Metastatic Breast Carcinoma in the Brain (tissue), 10 donors: ENCODE data around the genes KLF1, FARSA, LYL1 and CACNA1A.

DNA sequence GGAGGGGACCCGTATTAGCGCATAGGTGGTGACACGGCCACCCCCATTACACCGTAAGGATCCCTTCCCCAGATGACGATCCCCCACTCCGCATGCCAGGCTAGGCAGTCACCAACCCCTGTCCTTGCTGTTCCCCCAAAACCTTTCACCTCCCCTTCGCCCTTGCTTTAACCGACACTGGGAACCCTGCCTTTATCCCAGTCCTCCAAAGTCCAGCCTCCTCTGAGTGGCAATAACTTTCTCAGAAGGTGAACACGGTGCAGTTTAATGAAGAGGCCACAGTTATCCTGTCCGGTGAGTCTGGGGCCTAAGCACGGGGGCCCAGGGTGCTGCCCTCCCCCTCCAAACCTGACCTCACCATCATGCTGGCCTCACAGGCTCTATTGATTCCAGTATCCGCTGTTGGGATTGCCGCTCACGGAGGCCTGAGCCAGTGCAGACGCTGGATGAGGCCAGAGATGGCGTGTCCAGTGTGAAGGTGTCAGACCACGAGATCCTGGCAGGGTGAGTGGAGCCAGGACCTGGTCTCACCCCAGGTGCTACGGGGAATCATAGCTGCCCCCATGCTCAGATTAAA, 1.2 kb upstream of the WDR83OS start:
- PRO-cap, 10 experiments = no peak in any of the 10 experiments

DNA sequence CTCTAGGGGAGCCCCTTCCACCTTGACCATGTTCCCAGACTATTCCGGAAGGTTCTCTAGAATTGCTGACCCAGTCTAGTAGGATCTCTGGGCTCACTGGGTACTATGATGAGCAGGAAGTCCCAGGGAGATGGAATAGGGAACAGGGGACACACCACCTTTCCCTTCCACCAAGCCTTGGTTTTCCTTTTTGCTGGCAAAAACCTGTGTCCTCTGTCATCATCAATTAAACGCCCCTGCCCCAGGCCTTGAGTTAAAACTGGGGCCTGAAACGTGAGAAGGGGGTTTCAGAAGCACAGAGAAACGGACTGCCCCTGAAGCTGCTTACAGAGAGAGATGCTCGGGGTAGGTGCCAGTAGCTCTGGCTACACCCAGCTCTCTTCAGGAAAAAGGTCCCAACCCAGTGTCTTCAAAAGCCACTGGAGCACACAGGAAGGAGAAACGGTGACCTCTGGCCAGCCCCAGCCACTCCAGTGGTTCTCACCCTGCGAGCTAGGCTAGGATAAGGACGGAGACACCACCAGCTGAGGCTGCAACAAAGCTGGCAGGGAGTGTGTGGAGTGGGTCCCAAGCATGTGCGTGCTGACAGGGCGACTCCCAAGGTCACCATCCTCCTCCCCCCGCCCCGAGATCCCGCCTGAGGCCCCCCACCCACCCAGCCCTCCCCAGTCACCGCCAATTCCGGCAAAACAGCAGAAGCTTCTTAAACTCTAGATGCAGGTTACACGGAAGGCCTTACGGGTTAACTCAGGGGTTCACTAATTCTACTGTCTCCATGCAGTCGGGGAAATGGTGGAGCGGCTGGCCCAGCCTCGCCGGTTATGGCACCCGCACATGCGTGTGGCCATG, 3.8 kb upstream of the FBXW9 start:
- PRO-cap, 10 experiments = no peak in any of the 10 experiments

GRCh38 chr19:12730012-12730406, 4.5 kb downstream of the TRIR start:
- PRO-cap, 10 experiments = no peak in any of the 10 experiments

DNA sequence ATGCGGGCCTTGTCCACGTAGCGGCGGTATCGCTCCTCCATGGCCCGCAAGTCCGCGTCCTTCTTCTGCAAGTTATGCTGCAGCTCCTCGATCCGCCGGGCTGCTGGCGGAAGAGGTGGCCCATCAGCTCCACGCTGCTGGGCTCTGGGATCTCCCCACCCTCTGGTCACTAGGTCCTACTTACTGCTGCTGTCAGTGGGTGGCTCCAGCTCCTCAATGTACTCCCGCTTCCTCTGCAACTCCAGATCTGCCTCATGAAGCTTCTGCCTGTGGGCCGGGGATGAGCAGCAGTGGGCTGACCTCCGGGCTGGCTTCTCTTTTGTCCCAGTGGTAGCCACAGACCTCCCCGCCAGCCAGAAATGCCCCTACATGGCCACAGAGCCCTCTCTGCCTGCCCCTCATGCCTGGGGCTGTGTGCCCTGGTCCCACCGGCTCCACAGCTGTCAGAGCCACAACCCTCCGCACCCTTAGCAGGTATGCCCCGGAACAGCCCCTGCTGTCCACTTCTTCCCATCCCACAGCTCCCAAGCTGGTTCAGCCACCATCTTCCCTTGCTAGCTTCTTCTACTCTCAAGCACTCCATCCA, 10.4 kb downstream of the HOOK2 start:
- PRO-cap, 10 experiments = no peak in any of the 10 experiments

- PRO-cap, 10 experiments = peak in 9 of 10 experiments; most common plus-strand start chr19:12885360 (in 6); most common minus-strand start chr19:12885125 (in 5)
These were observed 1.9 kb downstream of the KLF1 start for GRCh38 chr19:12884749-12885805.

DNA sequence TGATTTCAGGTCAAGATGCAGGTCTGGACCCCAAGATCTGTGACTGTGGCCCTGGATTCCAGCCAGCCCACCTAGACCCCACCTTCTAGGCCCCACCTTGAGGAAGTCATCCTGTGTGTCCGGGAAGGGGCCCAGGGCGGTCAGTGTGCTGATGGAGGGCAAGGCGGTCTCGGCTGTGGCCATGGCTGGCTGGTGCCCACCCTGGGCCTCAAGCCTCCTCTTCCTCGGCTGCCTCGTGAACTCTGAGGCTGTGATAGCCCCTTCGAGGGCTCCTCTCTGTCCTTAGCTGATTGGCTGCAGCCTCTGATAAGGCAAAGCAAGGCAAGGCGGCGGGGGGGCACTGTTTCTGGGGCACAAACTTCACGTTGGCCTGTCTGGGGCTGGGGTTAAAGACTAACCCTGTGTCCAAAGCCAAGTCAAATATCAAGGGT, at the start of gene KLF1:
KLF1 (minus strand) TSS at position 244 of the 431 bp plus-strand sequence.
- PRO-cap, 10 experiments = no peak in any of the 10 experiments

- PRO-cap, 10 experiments = peak in 10 of 10 experiments; most common plus-strand start chr19:12933828 (in 7); most common minus-strand start chr19:12933709 (in 8)
These were observed at the start of gene FARSA for GRCh38 chr19:12932759-12933922. Gene FARSA (minus strand): TSS chr19:12933711.

DNA sequence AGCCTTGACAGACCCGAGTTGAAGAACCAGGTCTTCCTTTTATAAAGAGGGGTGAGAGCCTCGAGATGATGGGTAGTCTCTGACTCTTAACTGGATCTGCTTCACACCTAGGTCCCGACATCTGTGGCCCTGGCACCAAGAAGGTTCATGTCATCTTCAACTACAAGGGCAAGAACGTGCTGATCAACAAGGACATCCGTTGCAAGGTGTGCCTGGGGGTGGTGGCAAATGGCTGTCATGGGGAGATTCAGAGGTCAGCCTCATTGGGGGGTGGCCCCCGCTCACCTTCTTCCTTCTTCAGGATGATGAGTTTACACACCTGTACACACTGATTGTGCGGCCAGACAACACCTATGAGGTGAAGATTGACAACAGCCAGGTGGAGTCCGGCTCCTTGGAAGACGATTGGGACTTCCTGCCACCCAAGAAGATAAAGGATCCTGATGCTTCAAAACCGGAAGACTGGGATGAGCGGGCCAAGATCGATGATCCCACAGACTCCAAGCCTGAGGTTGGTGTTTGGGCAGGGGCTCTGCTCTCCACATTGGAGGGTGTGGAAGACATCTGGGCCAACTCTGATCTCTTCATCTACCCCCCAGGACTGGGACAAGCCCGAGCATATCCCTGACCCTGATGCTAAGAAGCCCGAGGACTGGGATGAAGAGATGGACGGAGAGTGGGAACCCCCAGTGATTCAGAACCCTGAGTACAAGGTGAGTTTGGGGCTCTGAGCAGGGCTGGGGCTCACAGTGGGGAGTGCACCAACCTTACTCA, 1.7 kb downstream of the CALR start:
- PRO-cap, 10 experiments = no peak in any of the 10 experiments

- PRO-cap, 10 experiments = no peak in any of the 10 experiments
These were observed 5.4 kb downstream of the GADD45GIP1 start for GRCh38 chr19:12951572-12952023.

GRCh38 chr19:13024266-13025496, 29.4 kb downstream of the NFIX start:
- PRO-cap, 10 experiments = peak in 1 of 10 experiments; most common plus-strand start chr19:13025124 (in 1); most common minus-strand start chr19:13025091 (in 1)

DNA sequence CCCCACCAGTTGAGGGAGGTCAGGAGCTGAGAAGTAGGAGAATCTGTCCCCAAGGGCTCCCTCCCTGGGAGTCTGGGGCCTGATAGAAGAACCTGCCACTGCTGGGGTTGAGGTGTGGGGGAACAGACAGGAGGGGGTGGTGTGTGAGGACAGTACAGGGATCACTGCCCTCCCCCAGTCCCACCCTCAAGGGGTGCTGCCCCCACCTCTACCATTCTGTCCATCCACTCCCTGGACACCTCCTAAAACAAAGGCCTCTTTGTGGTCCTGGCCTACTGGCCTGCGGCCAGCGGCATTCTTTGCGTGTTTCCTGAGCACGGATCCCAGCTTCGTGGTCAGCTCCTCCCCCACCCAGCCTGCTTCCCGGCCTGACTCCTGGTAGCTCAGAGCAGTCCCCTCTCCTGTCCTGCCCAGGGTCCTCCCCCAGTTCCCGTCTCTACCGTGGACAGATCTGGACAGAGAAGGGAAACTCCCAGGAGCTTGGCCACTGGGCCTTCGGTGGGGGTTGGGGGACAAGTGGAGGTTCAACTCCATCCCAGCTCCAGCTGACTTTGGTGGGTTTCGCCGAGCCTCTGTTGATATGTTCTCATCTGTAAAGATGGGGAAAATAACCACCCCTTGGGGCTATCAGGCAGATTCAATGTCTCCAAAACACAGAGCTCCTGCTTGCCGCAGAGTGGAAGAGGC, 48.8 kb downstream of the LYL1 start:
- PRO-cap, 10 experiments = no peak in any of the 10 experiments

DNA sequence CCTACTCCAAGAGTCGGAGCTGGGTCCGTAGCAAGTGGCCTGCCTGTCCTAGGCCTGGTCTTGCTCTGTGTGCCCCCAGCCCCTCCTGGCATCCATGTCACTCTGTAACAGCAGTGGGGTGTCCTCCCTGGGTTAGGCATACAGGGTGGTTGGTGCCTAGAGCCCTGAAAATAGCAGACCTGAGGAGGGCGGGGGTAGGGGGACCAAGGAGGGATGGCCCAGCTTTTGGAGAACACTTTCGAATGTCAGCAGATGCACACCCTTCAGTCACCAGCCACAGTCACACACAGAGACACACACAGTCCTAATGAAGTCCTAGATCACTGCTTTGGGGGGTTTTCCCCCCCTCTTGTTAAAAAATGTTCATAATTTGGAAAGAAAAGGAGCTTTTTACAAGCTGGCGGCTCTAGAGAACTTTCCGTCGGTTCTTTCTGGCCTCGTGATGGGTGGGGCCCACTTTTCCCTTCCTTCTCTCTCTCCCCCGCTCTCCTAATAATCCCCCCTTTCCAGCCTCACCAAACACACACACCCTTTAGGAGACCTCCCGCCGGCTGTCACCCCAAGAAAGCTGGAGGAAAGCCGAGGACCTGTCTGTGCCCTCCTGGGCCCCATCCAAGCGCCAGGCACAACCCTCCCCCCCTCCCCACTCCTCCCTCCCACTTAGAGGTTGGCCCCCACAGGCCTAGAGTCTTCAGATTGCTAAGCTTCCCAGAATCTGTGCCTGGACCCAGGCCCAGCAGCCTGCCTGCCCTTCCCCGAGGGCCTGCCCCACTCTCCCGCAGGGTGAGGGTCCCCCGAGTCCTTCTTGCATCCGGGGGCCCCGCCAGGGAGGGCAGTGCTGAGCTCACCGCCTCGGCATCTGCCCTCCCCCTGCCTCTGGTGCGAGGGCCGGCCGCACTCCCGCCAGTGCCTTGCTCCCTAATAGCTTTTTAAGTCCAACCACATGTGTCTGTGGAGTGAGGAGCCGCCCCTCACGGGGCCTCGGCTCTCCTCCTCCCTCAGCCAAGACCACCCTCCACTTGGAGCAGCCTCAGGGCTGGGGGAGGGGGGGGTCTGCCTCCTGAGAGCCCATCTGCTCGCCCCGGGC, 47.7 kb downstream of the LYL1 start:
- PRO-cap, 10 experiments = no peak in any of the 10 experiments

DNA sequence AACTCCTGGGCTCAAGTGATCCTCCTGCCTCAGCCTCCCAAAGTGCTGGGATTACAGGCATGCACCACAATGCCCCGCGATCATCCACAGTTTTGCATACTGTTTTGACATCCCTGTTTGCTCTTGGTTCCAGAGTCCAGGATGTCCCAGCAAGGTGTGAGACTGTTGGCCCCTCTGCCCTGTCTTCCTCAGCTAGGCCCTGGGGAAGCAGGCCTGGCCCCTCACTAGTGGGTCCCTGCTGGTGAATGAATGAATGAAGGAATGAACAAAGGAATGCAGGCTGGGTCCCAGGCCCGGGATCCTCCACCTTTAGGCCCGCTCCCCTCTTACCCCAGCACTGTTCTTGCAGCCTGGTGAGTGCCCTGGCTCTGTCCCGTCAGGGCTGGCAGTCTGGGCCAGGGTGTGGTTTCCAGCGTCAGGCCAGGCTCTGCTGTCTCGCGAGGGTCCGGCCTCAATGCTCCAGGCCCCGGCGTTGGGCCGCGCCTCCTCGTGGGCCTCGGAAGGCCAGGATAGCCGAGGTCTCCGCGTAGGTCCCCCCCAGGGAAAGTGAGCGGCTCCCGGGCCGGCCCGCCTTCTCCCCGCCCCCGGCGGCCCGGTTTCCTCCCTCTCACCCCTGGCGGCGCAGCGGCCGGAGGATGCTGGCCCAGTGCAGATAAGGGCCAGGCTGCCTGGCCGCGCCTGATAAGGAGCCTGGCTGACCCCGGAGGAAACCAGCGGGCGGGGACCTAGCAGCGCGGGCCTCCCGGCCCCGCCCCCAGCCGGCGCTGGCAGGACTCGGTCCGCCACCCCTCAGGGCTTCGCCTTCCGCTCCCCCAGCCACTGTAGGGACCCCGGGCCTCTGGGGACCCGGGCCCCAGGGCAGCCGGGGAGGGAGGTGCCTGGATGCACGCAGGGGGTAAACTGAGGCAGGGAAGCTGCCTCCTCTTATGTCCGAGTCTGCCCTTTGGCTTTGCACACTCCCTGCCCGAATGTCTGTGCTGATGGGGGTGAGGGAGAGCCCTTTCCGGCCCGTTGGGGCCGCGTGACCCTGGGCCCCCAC, at the start of gene LYL1:
LYL1 (minus strand) TSS at position 658 of the 1,039 bp plus-strand sequence.
- PRO-cap, 10 experiments = peak in 8 of 10 experiments; most common plus-strand start position 757 of the sequence (in 5); most common minus-strand start position 548 of the sequence (in 3)

DNA sequence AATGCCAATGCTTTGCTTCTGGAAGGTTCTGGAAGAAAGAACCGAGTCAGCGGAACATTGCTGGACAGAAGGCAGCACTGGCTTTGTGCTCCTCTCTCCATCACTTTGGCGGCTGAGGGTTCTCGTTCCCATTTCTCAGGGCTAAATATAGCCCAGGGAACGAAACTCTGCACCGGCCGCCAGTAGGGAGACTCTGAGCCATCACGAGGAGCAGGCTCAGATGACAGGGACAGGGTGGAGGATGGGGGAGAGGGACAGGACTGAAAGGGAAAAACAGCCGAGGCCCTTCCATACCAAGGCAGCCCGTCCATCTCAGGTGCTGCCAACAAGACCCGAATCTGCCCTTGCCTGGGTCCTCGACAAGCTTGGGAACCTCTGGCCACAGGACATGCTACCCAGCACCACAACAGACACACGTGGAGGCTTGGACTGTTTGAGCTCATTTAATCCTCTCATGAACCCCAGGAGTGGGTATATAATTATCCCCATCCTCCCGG, 166.3 kb downstream of the CACNA1A start:
- PRO-cap, 10 experiments = no peak in any of the 10 experiments

DNA sequence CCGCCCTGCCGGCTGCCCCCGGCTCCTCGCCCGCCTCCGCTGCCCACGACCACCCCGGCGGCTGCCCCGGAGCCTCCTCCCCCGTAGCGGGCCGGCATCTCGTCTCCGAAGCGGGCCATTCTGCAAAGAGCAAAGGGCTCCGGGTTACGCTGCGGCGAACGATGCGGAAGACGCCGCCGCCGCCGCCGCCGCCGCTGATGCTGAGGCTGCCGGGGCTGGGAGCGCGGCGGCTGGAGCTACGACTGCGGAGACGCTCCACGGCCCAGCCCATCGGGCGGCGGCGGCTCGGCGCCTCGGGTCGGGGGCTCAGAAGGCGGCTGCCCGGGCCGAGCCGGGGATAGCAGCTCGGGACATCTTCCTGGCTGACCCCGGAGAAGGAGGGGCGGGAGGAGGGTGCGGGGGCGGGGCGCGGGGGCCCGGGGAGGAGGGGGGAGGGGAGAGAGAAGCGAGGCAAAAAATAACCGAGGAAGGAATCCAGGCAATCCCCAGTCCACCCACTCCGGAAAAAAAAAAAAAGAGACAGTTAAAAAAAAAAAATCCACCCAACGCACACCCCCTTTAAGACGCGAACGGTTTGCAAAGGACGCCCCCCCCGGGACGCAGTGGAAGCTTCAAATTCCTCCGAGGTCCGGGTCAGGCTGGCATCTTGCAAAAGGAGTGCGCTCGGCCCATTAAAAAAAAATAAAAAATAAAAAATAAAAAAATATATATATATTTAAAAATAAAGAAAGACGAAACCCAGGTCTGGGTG, at the start of gene CACNA1A:
CACNA1A (minus strand) TSS at position 374 of the 751 bp plus-strand sequence.
- PRO-cap, 10 experiments = no peak in any of the 10 experiments

DNA sequence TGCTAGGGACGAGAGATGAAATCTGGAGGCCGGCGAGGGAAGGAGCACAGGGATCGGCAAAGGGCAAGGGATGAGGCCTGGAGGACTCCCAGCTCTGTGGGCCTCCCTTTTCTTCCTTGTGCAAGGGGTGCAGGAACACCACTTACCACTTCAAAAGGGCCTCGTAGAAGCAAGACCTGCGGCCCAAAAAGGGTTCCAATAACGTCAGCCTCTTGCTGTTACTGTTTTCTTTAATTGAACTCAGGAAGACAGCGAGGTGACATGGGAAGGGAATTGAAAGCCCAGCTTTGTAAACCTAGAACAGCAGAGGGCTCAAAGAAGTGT, 651 bp downstream of the C19orf53 start:
- PRO-cap, 10 experiments = no peak in any of the 10 experiments

DNA sequence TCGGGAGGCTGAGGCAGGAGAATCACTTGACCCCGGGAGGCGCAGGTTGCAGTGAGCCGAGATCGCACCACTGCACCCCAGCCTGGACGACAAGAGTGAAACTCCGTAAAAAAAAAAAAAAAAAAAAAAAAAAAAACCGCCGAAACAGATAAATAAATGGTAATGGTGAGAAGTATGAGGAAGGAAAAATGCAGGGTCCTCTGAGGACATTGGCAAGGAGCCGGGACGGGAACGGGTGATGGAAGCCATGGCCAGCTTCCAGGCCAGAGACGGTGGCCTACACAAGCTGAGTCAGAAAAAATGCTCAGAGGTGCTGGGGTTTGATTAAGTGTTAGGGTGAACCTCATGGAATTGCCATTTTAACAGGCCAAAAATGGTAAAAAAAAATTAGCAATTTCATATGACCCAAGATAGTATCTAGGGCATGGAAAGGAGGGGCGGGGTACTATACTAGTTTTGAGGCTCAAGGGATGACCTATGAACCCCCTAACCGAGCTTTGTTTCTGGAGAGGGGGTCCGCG, 851 bp upstream of the ZSWIM4 start:
- PRO-cap, 10 experiments = peak in 3 of 10 experiments; most common plus-strand start position 307 of the sequence (in 3); most common minus-strand start position 97 of the sequence (in 2)

- PRO-cap, 10 experiments = peak in 1 of 10 experiments; most common plus-strand start chr19:13827883 (in 1); most common minus-strand start chr19:13827653 (in 1)
These were observed 32.3 kb downstream of the ZSWIM4 start for GRCh38 chr19:13827431-13828044.

GRCh38 chr19:13863990-13864426, 12.9 kb upstream of the NANOS3 start:
- PRO-cap, 10 experiments = no peak in any of the 10 experiments

GRCh38 chr19:13872373-13873619, 4.1 kb upstream of the NANOS3 start:
- PRO-cap, 10 experiments = peak in 2 of 10 experiments; most common plus-strand start chr19:13873007 (in 2)